Suprapubic skin (tissue), 4 donors: Measurements from ENCODE around the genes ANKRD60 and VAPB.

- PRO-cap: no peak
- RAMPAGE, long total RNA, 4 experiments: no peak in any of the 4 experiments
Measured at GRCh38 chr20:57540906-57541577, 16.1 kb upstream of the CTCFL start.

DNA sequence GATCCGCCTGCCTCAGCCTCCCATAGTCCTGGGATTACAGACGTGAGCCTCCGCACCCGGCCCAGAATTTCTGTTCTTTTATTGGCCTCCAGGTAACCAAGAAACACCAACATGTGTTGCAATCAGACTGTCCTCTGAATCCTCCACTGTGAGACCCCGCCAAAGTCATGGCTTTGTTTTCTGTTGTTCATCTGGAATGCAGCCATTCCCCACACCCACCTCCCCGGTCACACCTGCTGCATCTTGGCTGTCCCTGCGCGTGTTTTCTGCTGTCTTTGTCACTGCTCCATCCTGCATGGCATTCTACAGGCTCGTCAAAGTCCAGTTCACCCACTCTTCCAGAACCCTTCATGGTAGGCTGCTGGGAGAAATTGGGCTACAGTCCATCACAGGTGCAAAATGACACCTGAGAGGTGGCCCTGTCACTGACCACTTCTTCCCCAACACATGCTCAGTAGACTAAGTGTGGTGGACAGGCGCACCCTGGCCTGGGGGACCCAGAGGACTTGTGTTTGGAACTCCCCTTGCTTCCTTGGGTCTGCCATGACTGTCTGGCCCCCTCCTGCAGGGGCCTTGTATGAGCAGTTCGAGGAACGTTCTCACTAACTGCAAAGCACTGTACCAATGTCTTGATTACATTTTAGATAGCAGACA lies 4.2 kb upstream of the PCK1 start:
- PRO-cap: no peak
- RAMPAGE, long total RNA, 4 experiments: no peak in any of the 4 experiments

DNA sequence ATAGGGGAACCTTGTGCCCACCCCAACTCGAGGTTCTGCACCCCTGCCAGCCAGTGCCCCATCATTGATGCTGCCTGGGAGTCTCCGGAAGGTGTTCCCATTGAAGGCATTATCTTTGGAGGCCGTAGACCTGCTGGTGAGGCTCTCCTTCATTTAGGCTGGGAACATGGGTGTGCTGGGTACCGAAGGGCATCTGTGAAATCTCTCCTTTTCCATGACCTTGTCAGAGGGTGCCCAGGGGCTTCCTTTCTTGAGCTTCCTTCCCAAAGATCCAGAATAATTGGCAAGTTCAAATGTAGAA lies 3.5 kb downstream of the PCK1 start:
- PRO-cap: no peak
- RAMPAGE, long total RNA, 4 experiments: no peak in any of the 4 experiments

GRCh38 chr20:57589800-57590441 lies 29.0 kb downstream of the PCK1 start:
- PRO-cap: no peak
- RAMPAGE, long total RNA, 4 experiments: no peak in any of the 4 experiments

DNA sequence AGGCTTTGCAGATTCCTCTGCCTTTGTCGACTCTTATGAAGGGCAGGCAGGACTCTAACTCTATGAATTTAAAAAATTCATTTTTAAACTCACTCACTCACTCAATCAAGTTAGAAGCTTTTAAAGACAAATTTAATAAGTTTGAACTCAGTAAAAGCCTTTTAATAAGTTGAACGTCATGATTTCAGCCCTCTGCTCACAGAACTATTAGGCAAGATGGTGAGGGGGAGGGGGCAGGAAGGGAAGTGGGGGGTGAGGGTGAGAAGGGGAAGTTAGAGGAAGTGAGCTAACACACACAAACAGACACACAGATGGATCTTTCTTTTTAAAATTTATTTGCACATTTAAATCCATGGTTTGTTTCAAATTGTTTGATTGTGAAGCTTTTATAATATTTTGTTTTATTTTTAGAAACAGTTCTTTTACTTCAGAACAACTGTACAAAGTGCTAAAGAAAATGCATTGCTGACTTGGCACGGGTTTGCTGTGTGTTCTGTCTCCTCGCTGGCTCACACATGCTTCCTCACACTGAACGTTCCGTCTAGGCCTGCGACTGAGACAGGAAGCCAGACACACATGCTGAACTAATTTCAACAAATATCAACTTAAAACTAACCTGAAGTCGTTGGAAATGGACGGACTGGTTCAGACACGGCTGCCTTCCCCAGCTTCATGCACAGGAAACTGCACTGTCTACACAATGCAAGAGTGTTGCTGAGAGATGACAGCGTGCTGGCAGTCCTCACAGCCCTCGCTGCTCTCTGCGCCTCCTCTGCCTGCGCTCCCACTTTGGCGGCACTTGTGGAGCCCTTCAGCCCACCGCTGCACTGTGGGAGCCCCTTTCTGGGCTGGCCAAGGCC lies 7.9 kb upstream of the ZBP1 start:
- PRO-cap: no peak
- RAMPAGE, long total RNA, 4 experiments: no peak in any of the 4 experiments

DNA sequence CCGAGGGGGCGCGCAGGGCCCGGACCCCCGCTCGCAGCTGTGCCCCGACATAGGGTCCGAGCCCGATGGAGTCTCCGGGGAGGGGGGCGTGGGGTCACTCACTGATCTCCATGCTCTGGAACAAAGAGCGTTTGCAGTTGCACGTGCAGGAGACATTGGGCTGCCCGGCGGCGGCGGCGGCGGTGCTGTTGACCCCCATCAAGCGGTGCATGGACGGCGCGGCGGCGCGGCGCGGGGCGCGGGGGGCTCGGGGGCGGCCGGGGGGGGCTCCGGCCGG lies 505 bp downstream of the PMEPA1 start:
- PRO-cap: no peak
- RAMPAGE, long total RNA, 4 experiments: no peak in any of the 4 experiments

DNA sequence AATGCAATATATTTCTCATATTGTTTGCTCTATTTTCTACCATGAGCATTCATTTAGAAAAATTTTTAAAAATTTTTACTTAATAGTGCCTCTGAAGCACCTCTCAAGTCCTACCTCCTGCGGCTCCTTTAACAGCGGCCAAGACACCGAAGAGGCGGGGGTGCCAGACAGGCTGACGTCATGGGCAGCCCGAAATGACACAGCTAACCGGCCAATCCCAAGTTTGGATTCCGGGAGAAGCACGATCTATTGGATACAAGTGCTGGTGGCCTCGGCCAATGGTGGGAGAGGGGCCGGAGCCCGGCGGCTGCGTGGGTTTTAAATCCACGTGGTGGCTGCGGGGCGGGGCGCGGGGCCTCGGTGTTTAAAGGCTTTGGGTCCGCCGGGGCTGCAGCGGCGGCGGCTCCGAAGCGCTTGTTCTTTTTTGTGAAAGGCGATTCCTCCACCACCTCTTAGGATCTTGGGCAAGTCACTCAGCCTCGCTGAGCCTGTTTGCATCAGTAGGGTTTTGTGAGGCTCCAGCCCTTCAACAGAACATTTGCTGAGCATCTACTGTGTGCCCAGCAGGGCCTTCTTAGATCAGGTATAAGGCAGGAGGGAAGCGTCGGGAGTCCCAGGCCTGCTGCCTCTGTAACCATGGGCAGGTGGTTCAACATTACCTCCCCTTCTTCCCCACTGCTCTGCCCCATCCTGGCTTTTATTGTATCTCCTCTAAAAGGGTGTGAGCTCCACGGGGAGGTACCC lies 8.7 kb upstream of the PMEPA1 start:
- PRO-cap: no peak
- RAMPAGE, long total RNA, 4 experiments: no peak in any of the 4 experiments

GRCh38 chr20:57748385-57749391 lies 38.9 kb upstream of the PMEPA1 start:
- PRO-cap: no peak
- RAMPAGE, long total RNA, 4 experiments: no peak in any of the 4 experiments

- PRO-cap: no peak
- RAMPAGE, long total RNA, 4 experiments: no peak in any of the 4 experiments
Measured at GRCh38 chr20:58148842-58149277, 1.8 kb upstream of the C20orf85 start.

DNA sequence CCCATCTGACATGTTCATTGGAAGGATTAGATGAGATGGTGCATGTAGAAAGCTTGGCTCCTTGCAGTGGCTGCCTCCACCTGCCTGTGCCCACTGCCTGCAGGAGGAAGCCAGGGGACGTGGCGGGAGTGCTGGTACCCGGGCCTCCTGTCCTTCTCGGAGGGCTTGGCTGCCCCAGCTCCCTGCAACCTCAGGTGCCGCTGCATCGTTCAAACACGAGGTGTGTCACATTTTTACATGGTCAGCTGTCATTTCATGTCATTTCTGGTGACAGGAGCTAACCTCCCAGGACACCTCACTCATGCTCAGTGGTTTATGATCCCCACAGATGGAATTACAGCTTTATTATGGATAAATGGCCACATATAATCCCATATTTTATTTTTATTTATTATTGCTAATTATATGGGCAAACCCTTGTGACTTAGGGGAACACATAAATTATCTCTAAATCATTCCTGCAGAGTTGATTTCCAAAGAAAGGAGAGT lies 32.1 kb downstream of the C20orf85 start:
- PRO-cap: no peak
- RAMPAGE, long total RNA, 4 experiments: no peak in any of the 4 experiments

DNA sequence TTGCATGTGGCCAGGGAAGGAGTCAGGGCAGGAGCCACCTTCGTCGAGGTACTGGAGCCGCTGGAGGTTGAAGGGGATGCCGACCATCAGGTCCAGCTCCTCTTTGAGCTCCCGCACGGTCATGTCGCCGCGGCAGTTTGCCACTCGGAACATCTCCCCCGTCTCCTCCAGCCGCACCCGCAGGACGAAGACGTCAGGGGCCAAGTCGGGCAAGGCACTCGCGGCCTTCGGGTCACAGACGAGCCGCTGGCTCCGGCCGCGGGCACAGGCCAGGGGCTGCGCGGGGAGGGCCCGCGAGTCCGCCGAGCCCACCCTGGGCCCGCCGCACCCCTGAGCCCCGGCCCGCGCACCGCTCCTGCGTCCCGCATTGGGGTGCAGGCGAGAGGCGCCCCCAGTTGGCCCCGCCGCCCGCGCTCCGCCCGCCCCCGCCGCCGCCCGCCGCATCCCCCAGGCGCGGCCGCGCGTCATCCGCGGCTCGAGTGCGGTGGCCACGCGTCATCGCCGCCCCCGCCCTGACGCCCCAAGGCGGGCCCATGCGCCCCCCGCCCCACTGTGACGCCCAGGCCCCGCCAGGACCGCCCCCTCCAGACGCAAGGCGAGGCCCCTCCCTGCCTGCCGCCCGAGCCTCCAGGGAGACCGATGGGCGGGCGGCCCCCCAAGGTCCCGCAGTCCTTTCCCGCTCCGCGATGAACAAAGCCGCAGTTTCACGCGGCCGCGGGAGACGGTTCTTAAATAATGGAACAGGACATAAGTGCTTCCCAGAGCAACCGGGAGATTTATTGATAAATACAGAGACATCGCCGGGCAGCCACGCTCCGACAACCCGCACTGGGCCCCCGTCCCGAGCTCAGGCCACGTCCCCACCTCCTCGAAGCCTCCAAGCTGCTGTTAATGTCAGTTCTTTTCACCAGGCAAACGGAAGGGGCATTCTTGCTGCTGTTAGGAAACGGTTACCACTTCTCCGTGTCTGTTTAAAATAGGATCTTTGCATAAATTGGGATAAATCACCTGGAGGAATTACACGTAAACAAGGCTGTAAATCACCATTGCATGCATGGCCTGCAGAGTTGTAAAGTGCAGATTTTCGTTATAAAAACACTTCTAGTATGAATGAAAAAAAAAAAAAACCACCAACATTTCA lies at the start of gene ANKRD60:
Gene ANKRD60, minus strand, starts transcription at position 468 of the 1,141 bp plus-strand sequence.
- PRO-cap: no peak
- RAMPAGE, long total RNA, 4 experiments: no peak in any of the 4 experiments

DNA sequence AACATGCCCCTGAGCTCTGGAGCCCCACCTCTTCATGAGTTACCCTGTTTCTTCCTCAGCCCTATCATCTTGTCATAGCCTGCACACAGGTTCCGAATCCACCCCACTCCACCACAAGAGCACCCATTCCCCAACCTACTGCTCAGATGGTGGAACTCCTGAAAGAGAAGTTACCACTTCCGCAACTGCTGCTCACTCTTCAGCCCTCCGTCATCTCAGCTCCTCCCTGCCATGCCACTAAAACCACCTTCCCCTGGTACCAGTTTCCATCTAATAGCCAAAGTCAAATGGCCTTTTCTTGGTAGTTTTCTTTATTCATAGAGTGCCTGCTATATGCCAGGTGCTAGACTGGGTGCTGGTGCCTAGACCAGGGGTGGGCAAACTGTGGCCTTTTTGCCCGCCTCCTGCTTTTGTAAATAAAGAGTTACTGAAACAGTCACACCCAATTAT lies 3.9 kb downstream of the RAB22A start:
- PRO-cap: no peak
- RAMPAGE, long total RNA, 4 experiments: no peak in any of the 4 experiments

DNA sequence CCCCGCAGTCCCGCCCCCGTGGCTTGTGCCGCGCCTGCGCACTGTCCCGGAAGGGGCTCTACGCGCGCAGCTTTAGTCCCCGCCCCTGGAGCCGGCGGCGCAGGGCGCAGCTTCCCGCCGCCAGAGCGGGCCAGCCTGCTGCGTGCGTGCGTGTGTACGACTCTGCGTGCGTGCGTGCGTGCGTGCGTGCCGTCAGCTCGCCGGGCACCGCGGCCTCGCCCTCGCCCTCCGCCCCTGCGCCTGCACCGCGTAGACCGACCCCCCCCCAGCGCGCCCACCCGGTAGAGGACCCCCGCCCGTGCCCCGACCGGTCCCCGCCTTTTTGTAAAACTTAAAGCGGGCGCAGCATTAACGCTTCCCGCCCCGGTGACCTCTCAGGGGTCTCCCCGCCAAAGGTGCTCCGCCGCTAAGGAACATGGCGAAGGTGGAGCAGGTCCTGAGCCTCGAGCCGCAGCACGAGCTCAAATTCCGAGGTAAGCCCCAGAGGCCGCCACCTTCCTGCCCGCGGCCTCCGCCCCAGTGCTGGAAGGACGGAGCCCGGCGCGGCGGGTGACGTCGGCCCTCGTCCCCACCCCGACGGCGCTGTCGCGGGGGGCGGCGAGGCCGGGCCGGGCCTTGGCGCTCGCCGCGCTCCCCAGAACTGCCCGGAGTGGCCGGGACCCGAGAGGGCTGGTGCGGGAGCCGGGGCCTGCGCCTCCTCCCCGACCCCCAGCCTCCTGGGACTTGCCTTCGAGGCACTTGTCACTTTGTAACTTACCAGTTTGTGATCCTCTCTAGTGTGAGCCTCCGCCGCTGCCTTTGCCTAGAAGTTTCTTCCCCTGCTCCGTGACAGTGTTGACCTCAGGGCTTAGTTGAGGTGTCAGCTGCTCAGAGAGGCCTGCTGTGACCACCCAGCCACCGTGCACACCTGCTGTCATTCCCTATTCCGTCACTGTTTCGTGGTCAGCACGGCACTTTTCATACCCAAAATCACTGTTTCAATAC lies at the start of gene VAPB:
Gene VAPB, plus strand, starts transcription at position 185 of the 984 bp plus-strand sequence.
- PRO-cap: bidirectional peak, plus-strand start at position 159 of the sequence, minus-strand start outside the sequence; bidirectional peak, plus-strand start at position 643 of the sequence, minus-strand start at position 521 of the sequence
- RAMPAGE, long total RNA, 4 experiments: start-site peak on the plus strand in 2 of 4 experiments, centred at positions 212 to 222 of the sequence, 30 to 38 reads per replicate

DNA sequence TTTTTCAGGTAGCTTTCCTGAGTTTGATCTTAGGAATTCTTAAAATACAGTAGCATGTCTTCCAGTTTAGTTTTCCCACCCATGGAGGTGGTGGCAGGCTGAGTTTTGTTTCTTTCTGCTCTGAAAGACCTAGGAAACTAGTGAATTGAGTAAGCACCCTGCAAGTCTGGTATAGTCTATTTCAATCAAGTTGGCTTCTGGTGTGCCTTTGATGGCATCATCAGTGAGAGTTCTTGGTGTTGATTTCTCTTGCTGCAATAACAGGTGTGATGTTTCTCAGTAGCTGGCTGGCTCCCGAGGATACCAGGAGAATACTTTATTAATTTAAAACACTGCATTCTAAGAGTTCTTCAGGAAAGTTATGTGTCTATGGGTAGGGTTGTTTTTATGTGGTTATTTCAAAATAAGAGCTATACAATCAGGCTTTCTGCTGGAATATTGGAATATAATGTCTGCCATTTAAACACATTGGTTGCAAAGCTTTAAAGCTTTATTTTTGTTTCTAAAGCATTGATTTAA lies 19.0 kb downstream of the VAPB start:
- PRO-cap: no peak
- RAMPAGE, long total RNA, 4 experiments: no peak in any of the 4 experiments

DNA sequence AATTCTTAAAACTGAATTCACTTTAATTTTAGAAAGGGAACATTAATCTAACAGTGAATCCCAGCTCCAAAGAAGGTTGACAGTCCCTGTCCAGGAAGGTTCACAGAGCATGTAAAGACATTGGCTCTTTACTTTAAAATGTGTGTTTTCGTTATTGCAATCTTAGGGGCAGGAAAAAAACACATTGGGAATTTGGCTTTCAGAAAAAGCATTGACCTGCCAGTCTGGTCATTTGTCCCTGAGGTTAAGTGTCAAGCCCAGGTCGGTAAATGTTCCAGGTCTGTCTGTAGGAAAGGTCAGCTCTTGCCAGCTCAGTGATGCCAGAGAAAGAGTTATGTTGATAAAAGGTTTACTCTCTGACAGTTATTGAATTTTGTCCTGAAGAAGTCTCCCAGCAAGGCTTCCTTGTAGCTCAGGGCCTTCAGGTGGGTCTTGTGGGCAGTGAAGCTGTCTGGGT lies 43.5 kb downstream of the VAPB start:
- PRO-cap: no peak
- RAMPAGE, long total RNA, 4 experiments: no peak in any of the 4 experiments

DNA sequence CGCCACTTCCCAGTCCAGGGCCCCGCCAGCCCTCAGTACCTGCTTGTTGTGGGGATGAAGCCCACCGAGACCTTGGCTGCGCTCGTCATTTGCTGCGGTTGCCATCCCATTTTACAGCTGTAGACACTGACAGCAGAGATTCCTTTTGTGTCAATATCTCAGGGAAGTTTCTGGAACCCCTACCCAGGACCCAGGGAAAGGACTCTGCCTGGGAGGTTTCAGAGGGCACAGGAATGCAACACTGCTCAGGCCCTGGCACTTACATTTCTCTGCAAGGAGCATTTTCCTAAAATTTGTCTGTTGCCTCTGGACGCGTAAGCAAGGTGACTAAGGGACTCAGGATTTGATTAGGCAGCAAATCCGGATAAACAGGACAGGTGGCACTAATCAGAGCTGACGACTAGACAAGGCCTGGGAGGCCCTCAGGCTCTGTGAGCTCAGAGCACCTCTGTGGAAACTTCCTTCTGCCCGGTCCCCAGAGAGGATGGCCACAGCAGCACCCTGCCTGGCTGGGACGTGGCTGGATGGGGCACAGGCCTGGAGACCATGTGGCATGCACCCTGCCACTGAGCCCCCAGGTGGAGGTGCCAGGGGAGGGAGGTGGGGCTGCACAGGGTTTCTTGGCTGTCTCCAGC lies 40.0 kb upstream of the STX16 start:
- PRO-cap: no peak
- RAMPAGE, long total RNA, 4 experiments: no peak in any of the 4 experiments

GRCh38 chr20:58616020-58616371 lies 35.1 kb upstream of the STX16 start:
- PRO-cap: no peak
- RAMPAGE, long total RNA, 4 experiments: no peak in any of the 4 experiments

DNA sequence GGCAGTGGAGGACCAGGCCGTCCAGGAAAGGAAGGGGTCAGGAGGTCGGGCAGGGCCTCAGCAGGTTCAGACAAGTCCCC lies 128 bp downstream of the STX16 start:
- PRO-cap: no peak
- RAMPAGE, long total RNA, 4 experiments: no peak in any of the 4 experiments

DNA sequence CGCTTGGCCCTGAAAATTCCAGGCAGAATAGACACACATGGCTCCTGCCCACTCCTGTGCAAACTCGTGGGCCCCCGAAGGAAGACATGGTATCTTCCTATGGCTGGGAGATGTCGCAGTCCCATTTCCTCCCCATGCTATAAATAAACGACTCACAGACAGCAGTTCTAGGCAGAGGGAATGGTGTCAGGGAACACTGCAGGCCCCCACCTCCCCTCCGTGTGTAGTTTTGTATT lies 29.6 kb downstream of the NPEPL1 start:
- PRO-cap: no peak
- RAMPAGE, long total RNA, 4 experiments: no peak in any of the 4 experiments

GRCh38 chr20:58997455-58997910 lies 9.6 kb downstream of the CTSZ start:
- PRO-cap: no peak
- RAMPAGE, long total RNA, 4 experiments: no peak in any of the 4 experiments